ENCODE data around the gene PWWP2B.

GRCh38 chr10:128573342-128573576 is 447.0 kb upstream of the MKI67 start:
- PRO-cap = no peak
- RAMPAGE, long total RNA = no peak

- PRO-cap = no peak
- RAMPAGE, long total RNA = no peak
Observed at GRCh38 chr10:129331676-129332175, 135.3 kb upstream of the MGMT start.

DNA sequence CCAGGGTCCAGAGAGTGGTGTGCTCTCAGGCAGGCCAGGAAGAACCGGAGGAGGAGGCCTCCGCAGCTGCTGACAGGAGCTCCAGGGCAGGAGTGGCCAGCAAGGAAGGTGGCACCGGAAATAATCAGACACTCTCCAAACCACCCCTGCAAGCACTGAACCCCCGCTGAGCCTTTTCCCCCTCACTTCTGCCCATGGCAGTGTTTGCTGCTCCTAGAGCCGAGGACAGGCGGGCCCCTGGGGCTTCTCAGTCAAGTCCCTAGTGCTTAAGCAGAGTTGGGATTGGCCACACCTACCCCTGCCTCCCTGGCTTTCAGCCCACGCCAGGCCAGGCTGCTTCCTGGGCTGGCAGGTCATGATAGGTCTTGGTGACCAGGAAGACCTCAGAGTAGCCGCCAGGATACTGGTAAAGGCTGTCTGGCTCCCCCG is 242.8 kb downstream of the MGMT start:
- PRO-cap = no peak
- RAMPAGE, long total RNA = no peak

- PRO-cap = no peak
- RAMPAGE, long total RNA = no peak
Observed at GRCh38 chr10:129945617-129946292, 18.3 kb downstream of the EBF3 start.

DNA sequence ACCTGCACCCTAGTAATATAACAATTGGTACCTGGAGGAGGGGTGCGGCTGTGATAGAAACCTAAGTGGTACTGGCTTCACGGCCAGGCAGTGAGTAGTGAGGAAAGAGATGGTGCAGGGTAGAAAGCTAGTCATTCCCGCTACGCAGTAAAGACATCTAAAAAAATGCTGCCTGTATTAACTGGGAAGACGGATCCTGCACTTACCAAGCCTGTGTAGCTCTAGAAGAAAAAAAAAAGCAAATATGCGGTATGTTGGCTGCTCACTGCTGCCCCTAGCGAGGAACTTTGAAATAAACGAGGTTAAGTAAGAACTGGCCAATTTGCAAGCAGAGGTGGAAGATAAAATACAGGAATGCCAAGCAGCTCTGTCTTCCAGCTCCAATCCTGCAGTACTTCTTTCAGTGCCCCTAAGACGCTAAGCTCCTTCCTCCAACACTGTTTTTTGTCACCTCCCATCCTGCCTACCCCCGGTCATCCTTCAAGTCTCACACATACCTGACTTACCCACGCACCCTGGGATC is 945 bp downstream of the C10orf143 start:
- PRO-cap = no peak
- RAMPAGE, long total RNA = no peak

- PRO-cap = no peak
- RAMPAGE, long total RNA = no peak
Observed at GRCh38 chr10:130137687-130138560, 1.7 kb downstream of the GLRX3 start.

GRCh38 chr10:130190084-130190636 is 54.0 kb downstream of the GLRX3 start:
- PRO-cap = no peak
- RAMPAGE, long total RNA = no peak

- PRO-cap = no peak
- RAMPAGE, long total RNA = no peak
Observed at GRCh38 chr10:130213271-130213690, 77.1 kb downstream of the GLRX3 start.

- PRO-cap = no peak
- RAMPAGE, long total RNA = no peak
Observed at GRCh38 chr10:130654844-130655234, 518.6 kb downstream of the GLRX3 start.

GRCh38 chr10:131081197-131081796 is 230.2 kb downstream of the TCERG1L start:
- PRO-cap = no peak
- RAMPAGE, long total RNA = no peak

- PRO-cap = no peak
- RAMPAGE, long total RNA = no peak
Observed at GRCh38 chr10:131120753-131120988, 190.8 kb downstream of the TCERG1L start.

GRCh38 chr10:131901358-131902183 is 763 bp downstream of the PPP2R2D start:
- PRO-cap = bidirectional peak, plus-strand start at chr10:131901677, minus-strand start at chr10:131901417
- RAMPAGE, long total RNA = no peak

GRCh38 chr10:131911454-131912391 is 10.9 kb downstream of the PPP2R2D start:
- PRO-cap = no peak
- RAMPAGE, long total RNA = no peak

DNA sequence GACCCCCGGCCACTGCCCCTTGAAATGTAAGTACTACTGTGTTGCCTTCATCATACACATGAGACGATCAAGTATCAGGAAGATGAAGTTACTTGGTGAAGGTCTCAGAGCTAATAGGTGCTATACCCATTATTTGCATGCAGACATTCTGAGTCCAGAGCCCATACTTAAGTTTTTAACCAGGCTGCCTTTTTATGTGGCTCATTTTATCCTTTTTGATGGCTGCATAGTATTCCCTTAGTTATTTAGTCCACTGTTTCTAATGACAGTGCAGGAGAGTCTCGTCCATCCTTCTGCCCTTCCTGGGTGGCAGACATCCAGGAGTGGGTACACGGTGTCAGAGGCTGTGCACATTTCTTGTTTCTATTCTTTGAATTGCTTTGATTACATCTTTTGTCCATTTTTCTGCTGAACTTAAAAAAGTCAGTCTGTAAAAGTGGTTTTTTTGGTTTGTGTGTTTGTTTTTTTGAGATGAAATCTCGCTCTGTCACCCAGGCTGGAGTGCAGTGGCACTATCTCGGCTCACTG is 11.8 kb downstream of the PPP2R2D start:
- PRO-cap = no peak
- RAMPAGE, long total RNA = no peak

DNA sequence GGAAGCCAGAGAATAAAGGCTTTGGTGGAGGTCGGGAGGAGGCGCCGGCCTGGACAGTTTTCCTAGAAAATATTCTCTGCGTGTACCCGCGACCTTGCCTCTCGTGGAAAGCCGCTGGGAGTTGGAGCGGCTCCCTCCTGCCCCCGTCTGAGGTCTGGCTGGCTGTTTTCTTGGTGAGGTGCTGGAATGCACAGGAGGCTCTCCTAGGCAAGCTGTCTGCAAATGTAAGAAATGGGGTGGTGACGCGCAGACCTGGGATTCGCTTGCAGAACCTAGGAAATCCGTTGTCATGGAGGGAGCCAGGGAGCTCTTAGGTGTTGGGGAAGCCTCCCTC is 28.6 kb upstream of the JAKMIP3 start:
- PRO-cap = no peak
- RAMPAGE, long total RNA = no peak

DNA sequence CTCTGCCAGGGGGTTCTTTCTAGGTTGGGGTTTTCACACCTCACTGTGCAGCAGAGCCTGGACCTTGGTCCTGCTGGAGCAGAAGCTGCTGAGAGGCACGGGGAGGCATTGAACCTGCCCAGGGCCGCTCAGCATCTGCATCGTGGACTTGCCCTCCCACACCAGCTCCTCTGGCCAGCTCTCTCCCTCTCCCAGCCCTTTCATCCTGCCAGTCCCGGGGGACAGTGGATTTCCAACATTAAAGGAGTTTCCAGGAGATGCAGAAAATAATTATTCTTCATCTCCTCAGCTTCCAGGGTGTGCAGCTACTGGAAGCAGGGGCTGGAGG is 42.4 kb downstream of the JAKMIP3 start:
- PRO-cap = no peak
- RAMPAGE, long total RNA = no peak

GRCh38 chr10:132396900-132397974 is at the start of gene PWWP2B:
Gene PWWP2B, plus strand, starts transcription at chr10:132397200.
- PRO-cap = bidirectional peak, plus-strand start at chr10:132397148, minus-strand start at chr10:132397120
- RAMPAGE, long total RNA = no peak

DNA sequence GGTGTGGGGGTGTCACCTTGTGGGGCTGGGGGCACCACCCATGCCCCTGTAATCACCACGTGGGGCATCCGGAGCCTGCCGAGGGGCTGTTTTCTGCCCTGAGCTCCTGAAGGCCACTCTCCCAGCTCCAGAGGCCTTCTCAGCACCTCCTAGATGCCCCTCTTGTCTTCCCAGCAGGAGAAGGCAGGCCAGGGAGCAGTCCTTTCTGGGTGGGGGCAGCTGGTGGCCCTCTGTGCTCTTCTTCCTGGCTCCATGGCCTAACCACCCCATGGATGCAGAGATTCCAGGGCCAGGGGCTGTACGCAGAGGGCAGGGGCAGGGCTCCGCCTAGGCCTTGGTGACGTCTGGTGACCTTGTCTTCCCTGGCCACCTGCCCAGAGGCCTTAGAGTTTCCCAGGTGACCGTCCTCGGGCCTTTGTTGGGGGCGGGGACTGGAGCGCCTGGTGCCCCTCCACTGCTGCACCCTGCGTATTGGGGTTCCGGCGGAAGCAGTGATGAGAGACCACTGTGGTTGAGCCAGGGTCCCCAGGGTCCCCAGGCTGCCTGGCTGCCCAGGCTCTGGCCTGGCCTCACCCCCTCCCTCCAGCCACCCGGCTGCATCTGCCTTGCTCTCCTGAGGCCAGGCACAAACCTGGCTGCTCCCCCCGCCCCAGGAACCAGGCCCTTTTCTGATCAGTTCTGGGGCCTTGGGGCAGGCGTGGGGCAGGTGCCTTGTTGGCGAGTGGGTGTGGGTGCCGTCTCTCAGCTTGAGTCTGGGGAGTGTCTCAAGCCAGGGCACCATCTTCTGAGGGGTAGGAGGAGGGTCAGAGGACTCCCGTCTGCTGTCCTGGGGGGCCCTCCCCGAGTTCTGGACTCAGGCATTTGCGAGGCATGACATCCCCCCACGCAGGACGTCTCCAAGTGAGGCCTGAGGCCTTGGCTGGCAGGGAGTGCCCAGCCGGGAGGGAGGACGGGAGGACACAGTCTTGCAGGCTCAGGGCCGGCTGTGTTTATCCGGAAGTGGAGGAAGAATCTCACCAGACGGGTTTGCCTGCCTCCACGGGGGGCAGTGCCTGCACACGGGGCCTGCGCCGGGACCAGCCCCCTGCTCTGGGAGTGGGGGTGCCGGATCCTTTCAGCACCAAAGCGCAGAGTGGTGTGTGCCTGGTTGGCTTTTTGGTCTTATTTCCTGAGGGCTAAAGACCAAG is 10.5 kb downstream of the PWWP2B start:
- PRO-cap = no peak
- RAMPAGE, long total RNA = no peak

- PRO-cap = unidirectional peak, minus-strand start at chr10:132448487
- RAMPAGE, long total RNA = no peak
Observed at GRCh38 chr10:132448203-132449133, 51.5 kb downstream of the PWWP2B start.

GRCh38 chr10:132526724-132527141 is 10.9 kb upstream of the INPP5A start:
- PRO-cap = no peak
- RAMPAGE, long total RNA = no peak